Measurements from ENCODE around the genes HOXD13 and RBM45.

GRCh38 chr2:174585691-174586402, 11.8 kb downstream of the WIPF1 start:
- PRO-cap, 8 experiments: peak in 1 of 8 experiments; most common minus-strand start chr2:174585713 (in 1)

DNA sequence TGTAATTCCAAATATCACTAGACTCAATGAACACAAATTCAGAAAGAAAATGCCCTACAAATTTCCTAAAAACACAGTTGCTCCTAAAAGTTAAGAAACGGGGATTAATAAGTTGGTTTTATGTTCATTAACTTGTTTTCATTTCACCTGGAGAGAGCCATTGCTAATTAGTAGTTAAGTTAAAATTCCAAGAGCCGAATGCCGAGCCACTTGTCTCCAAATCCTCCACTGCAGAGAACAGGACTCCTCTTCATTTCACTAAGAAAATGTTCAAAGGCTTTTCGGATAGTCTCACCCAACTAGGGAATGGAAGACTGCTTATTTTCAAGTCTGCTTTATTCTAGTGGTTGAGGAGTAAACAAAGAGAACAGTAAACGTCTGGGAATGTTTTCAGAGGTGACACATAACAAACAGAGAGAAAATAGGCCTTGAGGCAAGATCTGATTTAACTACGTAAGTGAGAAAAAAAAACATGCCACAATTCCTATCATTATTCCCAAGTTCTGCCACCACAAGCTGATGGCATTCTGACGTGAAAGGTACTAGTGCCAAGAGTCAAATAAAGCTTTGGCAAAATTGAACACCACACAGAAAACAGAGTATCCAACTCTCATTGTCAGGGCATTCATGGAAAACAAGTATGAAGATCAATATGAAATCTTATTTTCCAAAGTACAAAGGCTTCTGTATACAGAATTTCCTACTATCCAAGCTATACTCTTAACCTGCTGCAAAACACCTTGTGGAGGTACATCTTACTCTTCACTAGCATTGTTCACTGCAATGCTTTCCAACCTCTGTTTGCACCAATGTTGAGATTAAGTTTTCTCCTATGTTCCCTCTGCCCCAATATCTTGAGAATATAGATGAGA, 16.7 kb upstream of the WIPF1 start:
- PRO-cap, 8 experiments: no peak in any of the 8 experiments

DNA sequence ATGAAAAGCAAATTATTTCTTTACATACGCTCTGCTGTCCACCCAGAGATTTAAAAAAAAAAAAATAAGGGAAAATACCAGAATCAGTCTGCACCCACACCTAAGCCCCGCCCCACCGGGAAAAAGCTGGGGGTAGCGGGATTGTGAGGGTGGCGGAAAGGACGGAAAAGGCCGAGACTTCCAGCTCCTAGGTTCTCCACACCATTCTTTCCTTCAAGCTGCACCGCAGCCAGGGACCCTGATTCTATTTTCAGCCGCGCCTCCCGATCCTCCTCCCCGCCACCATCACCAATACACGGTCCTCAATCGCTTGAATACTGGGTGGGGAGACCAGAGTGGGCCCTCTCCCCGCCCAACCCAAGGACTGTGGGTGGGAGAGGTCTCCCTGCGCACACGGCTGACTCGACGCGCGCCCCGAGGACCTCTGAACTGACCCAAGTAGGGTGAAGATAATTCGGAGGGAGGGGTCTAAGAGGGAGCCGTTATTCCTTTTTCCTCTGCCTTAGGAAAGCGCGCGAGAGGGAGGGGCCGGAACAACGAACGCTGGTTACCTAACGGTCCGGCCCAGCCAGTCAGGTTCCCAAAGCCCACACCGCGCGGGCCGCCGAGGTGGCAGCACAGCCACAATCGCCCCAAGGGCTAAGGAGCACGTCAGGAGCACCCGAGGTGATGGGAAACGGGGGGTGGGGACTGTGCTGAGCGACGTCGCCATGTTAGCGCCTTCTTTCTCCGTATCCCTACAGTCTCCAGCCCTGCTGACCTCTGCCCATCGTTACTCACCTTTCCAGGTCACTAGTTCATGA, 532 bp downstream of the ATF2 start:
- PRO-cap, 8 experiments: peak in 6 of 8 experiments; most common plus-strand start position 592 of the sequence (in 4); most common minus-strand start position 426 of the sequence (in 3)

DNA sequence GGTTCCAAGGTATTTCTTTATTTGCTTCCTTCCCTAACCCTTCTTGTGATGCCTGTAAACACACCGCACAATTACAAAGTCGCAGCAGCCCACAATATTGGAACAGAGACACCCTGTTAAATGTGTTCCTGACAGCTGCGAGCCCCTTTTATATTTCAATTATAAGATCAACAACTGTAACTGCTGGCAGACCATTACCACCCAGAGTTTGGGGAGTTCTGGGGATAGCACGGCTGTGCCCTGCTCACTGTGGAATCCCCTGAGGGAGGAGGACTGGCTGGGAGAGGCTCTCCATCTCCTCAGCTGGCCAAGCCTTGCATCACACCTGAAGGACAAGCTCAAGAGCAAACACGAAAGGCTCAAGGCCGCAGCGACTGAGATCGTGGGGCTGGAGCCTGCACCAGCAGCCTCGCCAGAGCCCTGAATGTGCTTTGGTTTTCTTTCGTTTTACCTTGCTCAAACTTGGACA, 282.3 kb upstream of the ATP5MC3 start:
- PRO-cap, 8 experiments: no peak in any of the 8 experiments

DNA sequence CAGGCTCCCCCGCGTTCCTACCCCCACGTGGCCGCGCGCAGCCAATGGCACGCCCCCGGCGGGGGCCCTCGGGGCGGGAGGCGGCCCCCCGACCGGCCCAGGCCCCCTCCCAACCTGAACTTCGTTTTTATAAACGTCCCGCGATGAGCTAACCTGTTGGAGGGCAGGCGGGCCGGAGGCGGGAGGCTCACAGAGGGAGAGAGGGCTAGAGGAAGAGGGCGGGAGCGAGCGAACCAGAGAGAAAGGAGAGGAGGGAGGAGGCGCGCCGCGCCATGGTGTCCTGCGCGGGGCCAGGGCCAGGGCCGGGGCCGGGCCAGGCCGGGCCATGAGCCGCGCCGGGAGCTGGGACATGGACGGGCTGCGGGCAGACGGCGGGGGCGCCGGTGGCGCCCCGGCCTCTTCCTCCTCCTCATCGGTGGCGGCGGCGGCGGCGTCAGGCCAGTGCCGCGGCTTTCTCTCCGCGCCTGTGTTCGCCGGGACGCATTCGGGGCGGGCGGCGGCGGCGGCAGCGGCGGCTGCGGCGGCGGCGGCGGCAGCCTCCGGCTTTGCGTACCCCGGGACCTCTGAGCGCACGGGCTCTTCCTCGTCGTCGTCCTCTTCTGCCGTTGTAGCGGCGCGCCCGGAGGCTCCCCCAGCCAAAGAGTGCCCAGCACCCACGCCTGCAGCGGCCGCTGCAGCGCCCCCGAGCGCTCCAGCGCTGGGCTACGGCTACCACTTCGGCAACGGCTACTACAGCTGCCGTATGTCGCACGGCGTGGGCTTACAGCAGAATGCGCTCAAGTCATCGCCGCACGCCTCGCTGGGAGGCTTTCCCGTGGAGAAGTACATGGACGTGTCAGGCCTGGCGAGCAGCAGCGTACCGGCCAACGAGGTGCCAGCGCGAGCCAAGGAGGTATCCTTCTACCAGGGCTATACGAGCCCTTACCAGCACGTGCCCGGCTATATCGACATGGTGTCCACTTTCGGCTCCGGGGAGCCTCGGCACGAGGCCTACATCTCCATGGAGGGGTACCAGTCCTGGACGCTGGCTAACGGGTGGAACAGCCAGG, at the start of gene HOXD13:
Gene HOXD13 (plus strand): TSS at position 156 of the 1,049 bp plus-strand sequence.
- PRO-cap, 8 experiments: no peak in any of the 8 experiments

- PRO-cap, 8 experiments: no peak in any of the 8 experiments
Observed at GRCh38 chr2:176139494-176140091, 10.1 kb downstream of the HOXD8 start.

DNA sequence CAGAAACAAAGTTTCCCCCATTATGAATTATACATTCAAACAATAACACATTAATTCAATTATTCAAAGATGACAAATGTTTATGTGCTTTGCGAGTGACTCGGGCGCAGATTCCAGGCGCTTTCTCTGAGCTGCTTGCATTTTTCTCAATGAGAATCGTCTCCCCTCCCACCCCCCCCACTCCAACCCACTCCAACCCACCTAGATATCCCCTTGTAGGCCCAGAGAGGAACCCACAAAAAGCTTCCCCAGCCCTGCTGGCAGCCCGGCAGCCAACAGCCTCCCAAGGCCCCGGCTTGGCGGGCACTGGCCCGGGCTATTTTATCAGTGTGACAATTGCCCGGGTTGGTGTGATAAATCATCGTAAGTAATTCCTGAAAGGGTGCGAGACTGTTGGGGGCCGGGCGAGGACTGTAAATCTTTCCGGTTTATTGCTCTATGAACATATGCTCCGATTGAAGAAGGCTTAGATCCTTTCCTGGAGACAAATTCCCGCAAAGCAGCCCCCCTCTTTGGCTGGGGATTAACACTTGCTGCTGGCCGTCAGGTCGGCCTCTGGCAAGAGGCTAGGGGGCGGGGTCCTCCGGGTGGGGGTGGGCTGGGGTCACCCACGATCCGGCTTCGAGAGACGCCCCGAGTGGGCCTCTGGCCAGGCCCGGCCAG, 1.7 kb downstream of the HOXD3 start:
- PRO-cap, 8 experiments: no peak in any of the 8 experiments

DNA sequence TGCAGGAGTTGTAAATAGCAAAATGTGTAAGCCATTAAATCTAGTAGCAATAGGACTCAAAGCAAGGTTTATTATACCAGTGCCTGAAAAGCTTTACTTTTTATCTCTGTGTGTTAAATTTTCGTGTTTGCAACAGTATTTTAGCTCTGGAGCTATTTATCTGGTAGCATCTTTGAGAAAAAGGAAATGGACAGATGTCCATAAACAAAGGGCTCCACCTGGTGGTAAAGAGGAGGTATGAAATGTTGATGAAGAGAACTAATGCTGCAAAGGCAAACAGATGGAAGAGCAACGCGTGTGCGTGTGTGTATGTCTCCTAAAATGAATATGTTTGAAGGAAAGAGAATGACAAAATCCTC, 383.0 kb downstream of the MTX2 start:
- PRO-cap, 8 experiments: no peak in any of the 8 experiments

DNA sequence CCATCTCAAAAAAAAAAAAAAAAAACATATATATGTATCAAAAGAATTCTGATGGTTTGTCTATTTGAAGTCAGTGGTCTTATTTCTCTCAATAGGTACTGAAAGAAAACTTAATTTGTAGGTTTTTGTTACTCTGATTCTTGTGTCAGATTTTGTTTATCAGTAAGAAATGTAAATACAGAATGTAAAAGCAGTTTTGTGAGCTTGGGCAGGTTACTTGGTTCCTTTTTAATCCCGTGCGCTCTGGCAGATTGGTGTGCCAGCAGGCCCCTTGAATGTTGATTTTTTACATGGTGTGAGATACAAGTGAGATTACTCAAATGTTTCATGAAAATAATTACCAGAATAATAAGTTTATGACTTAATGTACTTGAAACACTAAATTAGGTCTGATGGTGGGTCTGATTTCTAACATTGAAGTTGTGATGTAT, 13.3 kb downstream of the HNRNPA3 start:
- PRO-cap, 8 experiments: peak in 3 of 8 experiments; most common plus-strand start position 47 of the sequence (in 1)

DNA sequence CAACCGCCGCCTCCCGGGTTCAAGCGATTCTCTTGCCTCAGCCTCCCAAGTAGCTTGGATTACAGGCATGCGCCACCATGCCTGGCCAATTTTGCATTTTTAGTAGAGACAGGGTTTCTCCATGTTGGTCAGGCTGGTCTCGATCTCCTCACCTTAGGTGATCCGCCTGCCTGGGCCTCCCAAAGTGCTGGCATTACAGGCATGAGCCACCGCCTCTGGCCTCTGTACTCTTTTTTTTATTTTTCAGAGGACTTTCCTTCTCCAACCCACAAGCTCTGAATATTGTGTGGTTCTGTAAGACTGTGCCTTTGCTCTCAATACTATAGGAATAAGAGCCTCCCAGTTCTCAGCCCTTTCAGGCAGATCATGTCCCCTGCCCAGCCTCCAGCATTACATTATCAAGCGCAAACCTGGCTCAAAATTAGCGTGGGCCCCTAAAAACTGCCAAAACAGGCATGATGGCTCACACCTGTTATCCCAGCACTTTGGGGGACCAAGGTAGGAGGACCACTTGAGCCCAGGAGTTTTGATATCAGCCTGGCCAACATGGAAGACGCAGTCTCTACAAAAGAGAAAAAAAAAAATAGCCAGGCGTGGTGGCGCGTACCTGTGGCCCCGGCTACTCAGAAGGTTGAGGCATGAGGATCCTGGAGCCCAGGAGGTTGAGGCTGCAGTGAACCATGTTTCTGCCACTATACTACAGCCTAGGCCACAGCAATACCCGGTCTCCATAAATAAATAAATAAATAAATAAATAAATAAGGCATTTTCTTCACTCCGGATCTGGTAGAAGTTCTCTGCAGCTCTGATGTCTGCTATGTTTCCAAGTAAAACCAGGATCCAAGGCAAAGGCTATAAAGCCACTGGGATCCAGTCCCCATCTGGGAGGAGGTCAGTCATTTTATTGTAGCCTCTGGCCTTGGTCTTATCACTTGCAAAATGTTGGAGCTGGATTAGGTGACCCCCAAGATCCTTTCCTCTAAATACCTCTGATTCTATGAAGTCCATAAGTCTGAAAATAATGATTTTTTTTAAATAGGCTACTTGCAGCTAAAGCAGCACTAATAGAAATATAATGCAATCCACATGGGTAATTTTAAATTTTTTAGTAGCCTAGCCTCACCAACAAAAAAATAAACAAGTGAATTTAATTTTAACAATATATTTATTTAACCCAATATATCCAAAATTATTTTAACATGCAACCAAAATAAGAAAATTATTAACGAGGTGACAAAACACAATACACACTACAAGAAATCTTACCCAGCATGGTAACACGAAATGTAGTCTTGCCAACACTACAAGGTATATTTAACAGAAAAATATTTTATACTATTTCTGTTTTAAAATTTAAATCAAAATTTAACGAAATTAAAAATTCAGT, 15.5 kb downstream of the NFE2L2 start:
- PRO-cap, 8 experiments: peak in 7 of 8 experiments; most common plus-strand start position 631 of the sequence (in 2); most common minus-strand start position 630 of the sequence (in 6)

GRCh38 chr2:177271153-177271729, 6.7 kb upstream of the NFE2L2 start:
- PRO-cap, 8 experiments: no peak in any of the 8 experiments

DNA sequence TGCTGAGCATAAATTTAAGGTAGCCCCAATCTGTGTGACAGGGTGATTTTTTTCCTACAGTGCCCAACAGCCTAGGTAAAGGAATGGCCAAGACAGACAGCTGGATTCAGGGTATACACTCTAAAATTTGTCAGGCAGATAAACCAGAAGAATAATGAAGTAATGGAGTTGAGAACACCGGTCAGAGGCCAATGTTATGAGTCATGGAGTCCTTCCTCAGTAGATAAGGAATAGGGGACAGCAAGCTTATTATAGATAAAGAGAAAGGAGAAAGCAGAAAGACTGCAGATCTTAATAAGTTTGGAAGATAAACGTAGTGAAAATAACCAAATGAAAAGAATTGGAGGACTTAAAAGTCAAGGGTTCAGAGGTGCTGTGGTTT, 63.5 kb upstream of the NFE2L2 start:
- PRO-cap, 8 experiments: no peak in any of the 8 experiments

GRCh38 chr2:177551214-177552204, 1.1 kb downstream of the TTC30B start:
- PRO-cap, 8 experiments: no peak in any of the 8 experiments

GRCh38 chr2:178111976-178112980, at the start of gene RBM45:
Gene RBM45, plus strand, starts transcription at chr2:178112437.
- PRO-cap, 8 experiments: peak in 8 of 8 experiments; most common plus-strand start chr2:178112464 (in 5)

DNA sequence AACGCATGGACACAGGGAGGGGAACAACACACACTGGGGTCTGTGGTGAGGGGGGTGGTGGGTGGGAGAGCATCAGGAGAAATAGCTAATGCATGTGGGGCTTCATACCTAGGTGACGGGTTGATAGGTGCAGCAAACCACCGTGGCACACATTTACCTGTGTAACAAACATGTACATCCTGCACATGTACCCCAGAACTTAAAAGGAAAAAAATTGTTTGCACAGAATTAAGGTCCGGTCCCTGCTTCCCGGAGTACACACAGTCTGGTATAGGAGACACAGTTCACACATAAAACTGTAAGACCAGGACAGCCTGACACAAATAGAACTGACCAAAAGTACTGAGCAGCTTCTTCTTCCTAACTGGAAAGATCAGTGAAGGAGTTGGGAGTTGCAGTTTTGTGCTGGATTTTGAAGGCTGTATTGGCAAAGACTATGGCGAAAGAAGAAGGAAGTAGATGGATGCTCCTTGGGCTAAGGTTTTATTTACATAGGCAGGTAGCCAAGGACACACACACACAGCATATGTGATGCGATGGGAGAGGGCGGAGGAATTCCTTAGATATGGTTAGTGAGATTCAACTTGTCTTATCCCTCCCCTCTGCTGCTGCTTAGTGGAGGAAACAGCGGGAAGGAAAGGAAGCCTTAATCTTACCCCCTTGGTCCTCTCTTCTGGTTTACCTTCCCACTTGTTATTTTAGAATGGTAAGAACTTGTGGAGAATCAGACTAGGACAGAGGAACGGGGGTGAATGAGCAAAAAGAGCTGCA, 87.6 kb downstream of the OSBPL6 start:
- PRO-cap, 8 experiments: no peak in any of the 8 experiments

- PRO-cap, 8 experiments: no peak in any of the 8 experiments
Observed at GRCh38 chr2:178378874-178379480, 72.0 kb downstream of the PRKRA start.

DNA sequence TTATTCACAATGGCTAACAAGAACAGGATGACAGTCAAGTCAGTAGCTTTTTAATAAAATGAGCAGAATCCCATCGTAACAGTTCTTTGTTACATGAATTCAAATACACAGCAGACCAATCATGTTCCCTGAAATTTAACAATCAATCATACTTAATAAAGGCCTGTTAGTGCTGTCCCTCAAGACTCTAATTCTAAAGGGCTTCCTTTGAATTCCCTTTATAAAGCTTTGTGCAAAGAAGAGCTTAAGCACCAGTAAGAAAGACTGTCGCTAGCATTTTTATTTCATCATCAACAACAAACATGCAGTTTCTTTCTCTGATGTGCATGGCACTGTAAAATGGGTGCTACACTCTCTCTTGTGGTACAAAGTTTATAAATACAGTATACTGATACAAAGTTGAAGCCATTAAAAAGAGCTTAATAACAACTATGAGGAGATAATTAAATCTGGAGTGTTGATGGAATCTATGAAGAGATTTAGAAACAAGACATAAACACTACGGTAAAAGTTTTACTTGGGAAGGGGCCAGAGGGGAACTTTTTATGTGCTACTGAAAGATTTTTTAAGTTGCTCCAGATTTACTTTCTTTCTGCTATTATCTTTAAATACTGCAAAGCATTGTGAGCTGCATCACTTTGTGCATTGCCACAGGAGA, 19.3 kb downstream of the PRKRA start:
- PRO-cap, 8 experiments: no peak in any of the 8 experiments

DNA sequence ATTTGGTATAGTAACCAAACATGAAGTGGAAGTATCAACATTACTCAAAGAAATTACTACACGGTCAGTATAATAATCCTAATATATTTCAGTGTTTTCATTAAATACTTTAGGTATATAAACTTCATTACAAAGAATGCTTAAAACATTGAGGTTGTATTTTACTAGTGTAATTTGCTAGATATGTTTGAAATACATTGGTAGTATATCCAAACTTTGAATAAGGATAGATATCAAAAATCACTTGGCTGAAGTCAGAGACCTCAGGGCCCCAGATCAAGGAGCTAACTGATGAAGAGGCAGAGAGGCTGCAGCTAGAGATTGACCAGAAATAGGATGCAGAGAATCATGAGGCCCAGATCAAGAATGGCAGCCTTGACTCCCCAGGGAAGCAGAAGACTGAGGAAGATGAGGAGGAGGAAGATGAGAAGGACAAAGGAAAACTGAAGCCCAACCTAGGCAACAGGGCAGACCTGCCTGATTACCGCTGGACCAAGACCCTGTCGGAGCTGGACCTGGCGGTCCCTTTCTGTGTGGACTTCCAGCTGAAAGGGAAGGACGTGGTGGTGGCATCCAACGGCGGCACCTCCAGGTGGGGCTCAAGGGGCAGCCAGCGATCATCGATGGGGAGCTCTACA, 3.4 kb downstream of the PJVK start:
- PRO-cap, 8 experiments: no peak in any of the 8 experiments

- PRO-cap, 8 experiments: no peak in any of the 8 experiments
Observed at GRCh38 chr2:178484459-178485166, 4.4 kb downstream of the PLEKHA3 start.

DNA sequence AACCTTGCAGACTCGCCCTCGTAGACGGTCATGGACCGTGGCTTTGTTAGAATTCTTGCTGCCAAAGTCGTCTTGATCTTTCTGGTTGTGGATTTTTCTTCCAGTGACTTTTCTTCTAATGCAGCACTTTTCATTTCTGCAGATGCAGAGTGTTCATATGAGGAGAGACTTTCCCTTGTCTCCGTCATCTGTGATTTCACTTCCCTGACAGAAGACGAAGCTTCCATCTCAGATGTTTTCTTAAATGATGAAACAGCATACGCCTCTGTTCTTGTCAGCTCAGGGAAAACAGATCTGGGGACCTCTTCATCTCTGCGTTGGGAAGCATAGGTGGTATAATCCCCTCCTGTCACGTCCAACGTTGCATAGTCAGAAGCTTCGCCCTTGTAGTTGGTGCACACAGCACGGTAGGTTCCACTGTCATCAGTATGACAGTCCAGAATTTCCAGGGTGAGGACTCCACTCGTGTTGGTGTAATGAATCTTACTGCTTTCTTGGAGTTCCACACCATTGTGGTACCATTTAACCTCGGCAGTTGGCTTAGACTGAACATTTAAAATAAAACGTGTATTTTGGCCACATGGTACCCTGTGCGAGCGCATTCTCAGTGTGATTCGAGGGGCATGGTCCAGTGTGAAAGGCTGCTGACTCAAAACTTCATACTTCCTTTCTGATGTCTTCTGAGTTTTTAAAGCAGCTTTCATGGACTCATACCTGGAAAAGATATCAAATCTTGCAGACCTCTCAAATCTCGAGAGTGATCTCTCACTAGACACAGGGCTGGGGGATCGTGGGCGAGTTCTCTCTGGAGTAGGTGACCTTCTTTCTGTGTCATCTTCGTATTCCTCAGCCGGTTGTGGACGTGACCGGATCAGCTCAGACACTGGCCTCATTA, 51.2 kb downstream of the PLEKHA3 start:
- PRO-cap, 8 experiments: no peak in any of the 8 experiments

All from peripheral blood mononuclear cell (primary cell).